Measurements from ENCODE around the gene FBN2.

GRCh38 chr5:124906185-124907232 is 160.1 kb upstream of the ZNF608 start:
- PRO-cap: no peak

DNA sequence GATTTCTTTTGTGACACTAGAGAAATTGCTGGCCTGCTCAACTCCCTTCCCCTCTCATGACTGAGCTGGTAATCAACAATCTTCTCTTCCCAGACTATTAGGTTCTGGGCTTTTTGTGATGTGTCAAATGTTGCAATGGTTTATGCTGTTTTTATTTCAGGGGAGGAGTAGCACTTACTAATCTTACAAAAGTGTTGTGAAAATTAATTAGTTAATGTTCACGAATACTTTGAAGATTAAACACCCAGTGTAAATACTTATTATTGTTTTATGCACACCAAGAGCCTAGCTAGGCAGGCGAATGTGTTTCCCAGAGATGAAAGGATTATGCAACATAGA is 280.5 kb upstream of the ZNF608 start:
- PRO-cap: no peak

- PRO-cap: no peak
Observed at GRCh38 chr5:125411918-125412424, 665.5 kb upstream of the ZNF608 start.

DNA sequence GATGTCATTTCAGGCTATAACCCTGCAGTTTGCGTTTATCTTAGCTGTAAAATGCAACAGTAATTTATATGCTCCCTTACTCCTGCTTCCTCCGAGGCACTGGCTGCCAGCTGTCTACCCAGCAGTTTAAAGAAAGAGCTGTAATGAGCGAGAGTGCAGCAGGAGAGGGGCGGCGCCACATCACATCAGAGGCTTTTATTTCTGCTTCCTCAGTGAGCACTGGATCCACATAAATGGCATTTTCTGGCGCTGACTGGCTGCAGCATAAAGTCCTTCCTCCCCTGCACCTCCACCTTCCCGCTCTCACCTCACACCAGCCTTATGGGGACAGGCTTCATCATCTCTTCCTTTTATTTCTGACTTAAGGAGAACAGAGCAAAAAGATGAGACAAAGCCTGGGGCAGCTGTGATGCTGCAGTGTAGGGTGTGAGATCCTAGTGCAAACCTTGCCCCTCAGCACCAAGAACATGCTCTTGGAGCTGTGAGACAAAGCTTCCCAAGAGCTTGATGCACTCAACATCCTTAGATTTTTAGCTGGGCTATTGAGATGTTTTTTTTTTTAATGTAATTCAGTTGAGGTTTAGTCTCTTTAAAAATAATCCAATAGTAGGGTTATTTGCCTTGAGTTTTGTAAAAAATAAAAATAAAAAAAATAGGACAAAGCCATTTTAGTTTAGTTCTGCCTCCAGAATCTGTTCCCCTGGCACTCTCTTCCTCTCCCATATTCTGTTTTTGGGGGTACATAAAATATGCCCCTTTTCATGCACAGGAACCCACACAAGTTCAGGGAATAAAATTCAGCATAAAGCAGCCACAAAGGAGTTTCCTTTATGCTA is 829.7 kb upstream of the ZNF608 start:
- PRO-cap: no peak

DNA sequence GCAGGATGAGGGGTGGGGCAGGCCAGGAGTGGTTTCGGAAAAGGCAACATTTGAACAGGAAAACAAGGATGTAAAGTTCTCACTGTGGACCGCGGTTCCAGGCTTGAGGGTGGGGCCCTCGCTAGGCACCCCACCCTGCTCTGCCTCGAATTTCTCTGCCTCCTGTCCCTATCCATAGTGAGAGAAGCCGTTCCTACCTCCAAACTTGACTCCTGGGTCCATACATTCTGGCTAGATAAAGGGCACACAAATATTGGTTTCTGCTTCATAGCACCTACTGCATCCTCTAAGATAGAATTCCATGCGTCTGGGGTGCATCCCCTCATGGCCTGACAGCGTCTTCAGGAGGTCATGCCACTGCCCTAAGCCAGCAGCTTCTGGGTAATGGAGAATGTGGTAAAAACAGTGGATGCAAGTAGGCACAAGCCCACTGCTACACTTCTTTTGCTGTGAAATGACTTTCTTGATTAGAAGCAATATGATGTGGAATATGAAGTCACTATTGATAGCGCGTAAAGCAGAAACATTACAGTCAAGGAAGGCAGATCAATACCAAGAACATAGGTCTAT is 79.0 kb downstream of the GRAMD2B start:
- PRO-cap: no peak

GRCh38 chr5:126519757-126520427 is 75.1 kb downstream of the ALDH7A1 start:
- PRO-cap: no peak

GRCh38 chr5:126525451-126526069 is 69.5 kb downstream of the ALDH7A1 start:
- PRO-cap: no peak

- PRO-cap: no peak
Observed at GRCh38 chr5:126845538-126846159, 68.7 kb downstream of the LMNB1 start.

DNA sequence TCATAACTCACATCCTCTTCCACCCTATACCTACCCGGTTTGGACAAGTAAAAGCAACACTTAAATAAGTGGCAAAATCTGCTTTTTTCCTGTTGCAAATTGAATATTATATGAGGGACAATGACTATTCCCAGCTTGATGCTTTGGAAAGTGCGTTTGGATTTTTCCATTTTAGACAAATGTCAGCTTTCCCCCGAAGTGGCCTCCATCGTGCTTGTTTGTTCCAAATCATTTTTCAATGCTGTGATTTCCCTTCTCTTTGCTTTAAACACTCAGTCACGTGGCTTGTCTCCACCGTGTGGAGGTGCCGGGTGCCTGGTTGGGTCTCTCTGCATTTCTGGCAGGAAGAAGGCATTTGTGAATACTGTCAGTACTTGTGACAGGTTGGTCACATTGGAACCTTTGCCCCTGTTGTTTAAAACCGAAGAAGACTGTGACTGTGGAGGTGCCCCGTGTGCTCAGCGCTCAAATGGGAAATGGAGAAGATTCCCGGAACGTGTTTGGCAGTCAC is 74.4 kb downstream of the LMNB1 start:
- PRO-cap: no peak

DNA sequence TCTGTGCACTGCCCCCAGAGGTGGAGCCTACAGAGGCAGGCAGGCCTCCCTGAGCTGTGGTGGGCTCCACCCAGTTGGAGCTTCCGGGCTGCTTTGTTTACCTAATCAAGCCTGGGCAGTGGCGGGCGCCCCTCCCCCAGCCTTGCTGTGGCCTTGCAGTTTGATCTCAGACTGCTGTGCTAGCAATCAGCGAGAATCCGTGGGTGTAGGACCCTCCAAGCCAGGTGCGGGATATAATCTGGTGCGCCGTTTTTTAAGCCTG is 118.8 kb downstream of the LMNB1 start:
- PRO-cap: no peak

DNA sequence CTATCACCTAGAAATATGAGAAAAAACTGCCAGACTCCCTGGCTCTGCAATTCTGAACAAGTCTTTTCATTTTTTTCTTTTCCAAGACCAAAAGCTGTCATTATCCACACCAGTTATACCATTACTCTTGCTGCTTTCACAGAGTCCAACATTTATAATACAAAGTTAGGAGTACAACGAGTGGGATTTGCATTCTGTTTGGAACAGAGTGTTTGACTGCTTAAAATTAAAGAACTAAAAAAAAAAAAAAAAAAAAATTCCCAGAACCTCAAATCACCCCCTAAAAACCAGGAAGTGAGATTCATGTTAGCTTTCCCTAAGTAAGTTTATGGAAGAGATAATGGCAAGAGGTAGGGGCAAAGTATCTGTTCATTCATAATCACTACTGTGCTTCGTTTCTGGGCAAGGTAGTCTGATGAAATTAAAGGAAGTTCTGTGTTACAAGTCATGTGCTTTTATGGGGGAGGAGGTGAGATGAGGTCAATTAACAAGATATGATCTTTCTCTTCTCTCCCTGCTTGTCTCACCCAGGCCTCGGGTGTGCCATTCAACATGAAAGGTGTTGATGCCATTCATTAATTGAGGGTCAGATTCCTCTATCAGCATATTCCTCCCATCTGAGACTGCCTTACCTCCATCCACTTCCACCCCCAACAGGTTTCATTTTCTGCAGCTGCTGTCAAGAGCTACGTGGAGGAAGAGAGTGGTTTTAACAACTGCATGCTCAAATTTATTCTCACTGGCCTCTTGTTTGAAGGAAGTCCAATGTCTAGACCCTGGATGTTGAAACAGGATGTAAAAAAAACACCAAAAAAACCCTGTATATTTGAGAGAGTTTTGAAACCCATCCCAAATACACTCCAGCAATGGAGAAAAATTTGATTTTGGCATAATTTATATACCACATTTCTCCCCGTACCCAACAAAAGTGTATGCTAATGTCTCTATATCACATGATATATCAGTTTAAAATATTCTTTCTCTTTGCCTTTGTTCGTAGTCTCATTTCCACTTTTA is 58.0 kb downstream of the MARCHF3 start:
- PRO-cap: no peak

GRCh38 chr5:126987995-126988530 is 42.3 kb downstream of the MARCHF3 start:
- PRO-cap: no peak

DNA sequence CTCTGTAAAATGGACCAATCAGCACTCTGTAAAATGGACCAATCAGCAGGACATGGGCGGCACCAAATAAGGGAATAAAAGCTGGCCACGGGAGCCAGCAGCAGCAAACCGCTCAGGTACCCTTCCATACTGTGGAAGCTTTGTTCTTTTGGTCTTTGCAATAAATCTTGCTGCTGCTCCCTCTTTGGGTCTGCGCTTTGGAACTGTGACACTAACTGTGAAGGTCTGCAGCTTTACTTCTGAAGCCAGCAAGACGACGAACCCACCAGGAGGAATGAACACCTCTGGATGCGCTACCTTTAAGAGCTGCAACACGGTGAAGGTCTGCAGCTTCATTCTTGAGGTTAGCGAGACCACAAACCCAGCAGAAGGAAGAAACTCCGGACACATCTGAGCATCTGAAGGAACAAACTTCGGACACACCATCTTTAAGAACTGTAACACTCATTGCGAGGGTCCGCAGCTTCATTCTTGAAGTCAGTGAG is 107.7 kb upstream of the MEGF10 start:
- PRO-cap: unidirectional peak, plus-strand start at position 187 of the sequence

DNA sequence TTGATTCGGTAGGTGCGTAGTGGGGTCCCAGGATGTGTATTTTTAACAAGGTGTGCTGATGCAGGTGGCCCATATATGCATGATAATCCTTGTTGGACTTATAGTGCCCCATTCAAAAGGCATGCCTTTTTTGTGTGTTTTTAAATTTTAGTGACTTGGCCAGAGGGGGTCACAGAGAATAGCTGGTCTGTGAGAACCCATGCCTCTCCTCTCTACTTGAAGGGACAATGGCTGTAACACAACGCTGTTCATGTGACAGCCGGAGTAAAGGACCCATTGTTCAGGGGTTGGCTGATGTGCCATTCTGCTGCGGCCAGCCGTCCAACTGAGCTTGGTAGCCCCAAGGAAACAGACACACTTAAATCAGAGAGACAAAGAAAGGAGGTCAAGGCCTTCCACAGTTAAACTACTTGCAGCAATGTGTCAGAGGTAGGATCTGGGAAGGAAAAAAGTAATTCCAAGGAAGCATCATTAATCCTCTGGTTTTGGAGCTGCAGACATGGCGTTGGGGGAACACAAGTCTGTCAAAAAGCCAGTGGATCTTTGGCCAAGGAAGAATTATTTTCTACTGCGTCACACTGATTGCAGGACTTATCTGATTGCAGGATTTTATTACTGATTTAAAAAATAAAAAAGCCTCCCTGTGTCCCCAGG is 8.1 kb downstream of the MEGF10 start:
- PRO-cap: no peak

DNA sequence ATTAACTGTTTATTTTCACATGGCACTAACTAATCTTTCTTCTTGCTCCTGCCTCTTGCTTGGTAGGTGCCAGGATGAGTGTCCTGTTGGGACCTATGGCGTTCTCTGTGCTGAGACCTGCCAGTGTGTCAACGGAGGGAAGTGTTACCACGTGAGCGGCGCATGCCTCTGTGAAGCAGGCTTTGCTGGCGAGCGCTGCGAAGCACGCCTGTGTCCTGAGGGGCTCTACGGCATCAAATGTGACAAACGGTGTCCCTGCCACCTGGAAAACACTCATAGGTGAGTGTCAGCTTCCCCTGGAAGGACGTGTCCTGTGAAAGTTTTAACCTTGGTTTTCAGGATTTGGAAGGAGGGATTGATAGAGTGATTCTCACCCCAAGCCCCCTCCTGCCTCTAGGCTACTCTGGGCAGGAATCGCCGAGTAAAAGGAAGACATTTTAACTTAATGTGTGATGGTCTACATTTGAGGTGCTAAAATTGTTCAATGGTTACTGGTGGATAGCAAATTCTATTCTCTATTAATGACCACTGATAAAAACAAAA is 107.0 kb upstream of the PRRC1 start:
- PRO-cap: no peak

- PRO-cap: no peak
Observed at GRCh38 chr5:128019365-128020116, 64.0 kb upstream of the SLC12A2 start.

- PRO-cap: no peak
Observed at GRCh38 chr5:128085364-128085956, 1.9 kb downstream of the SLC12A2 start.

GRCh38 chr5:128188361-128189263 is 105.0 kb downstream of the SLC12A2 start:
- PRO-cap: no peak

- PRO-cap: no peak
Observed at GRCh38 chr5:128536674-128536970, 1.4 kb downstream of the FBN2 start.

- PRO-cap: bidirectional peak, plus-strand start at chr5:128538373, minus-strand start at chr5:128538245
Observed at GRCh38 chr5:128538077-128538870, at the start of gene FBN2. Gene FBN2, minus strand, starts transcription at chr5:128538245.

Data from type B pancreatic cell (in vitro differentiated cells).